ENCODE measurements around a stretch of chr9.

CAGE:
- cytosol, long polyA minus RNA = no peak
- cytosol, long polyA plus RNA = no peak
- long polyA plus RNA = no peak
- nucleus, long polyA minus RNA = no peak
- nucleus, long polyA plus RNA = no peak
Observed at GRCh38 chr9:14437375-14438202, 123.6 kb upstream of the NFIB start.

GRCh38 chr9:14883299-14883637 is 27.0 kb downstream of the FREM1 start:
CAGE:
- cytosol, long polyA minus RNA = no peak
- cytosol, long polyA plus RNA = no peak
- long polyA plus RNA = no peak
- nucleus, long polyA minus RNA = no peak
- nucleus, long polyA plus RNA = no peak

GRCh38 chr9:14992084-14992963 is 82.1 kb upstream of the FREM1 start:
CAGE:
- cytosol, long polyA minus RNA = no peak
- cytosol, long polyA plus RNA = no peak
- long polyA plus RNA = no peak
- nucleus, long polyA minus RNA = no peak
- nucleus, long polyA plus RNA = no peak

DNA sequence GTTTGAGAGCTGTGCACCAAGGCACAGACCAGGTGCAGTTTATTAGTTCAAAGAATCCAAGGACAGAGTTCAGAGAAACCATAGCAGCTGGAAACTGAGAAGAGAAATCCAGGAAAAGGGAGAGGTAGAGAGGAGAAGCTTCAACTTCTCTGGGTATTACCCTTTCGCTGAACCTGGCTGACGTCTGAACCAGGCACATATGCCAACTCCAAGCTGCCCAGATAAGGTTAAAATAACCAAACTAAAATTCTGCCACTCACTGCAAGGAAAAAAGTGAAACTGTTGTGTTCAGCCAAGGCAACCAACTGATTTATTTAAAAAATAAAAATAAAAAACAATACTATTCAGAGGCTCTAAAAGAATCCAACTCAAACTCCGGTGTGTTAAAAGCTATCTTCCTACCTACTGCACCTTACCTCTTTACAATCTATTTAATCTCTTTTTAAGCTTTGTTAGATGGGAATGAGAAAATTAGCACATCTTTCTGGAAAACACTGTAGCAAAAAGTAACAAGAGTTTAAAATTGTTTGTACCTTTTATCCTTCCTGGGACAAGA is 23.6 kb upstream of the TTC39B start:
CAGE:
- cytosol, long polyA minus RNA = no peak
- cytosol, long polyA plus RNA = no peak
- long polyA plus RNA = no peak
- nucleus, long polyA minus RNA = no peak
- nucleus, long polyA plus RNA = no peak

CAGE:
- cytosol, long polyA minus RNA = no peak
- cytosol, long polyA plus RNA = no peak
- long polyA plus RNA = no peak
- nucleus, long polyA minus RNA = no peak
- nucleus, long polyA plus RNA = no peak
Observed at GRCh38 chr9:15469106-15469591, 41.6 kb downstream of the PSIP1 start.

DNA sequence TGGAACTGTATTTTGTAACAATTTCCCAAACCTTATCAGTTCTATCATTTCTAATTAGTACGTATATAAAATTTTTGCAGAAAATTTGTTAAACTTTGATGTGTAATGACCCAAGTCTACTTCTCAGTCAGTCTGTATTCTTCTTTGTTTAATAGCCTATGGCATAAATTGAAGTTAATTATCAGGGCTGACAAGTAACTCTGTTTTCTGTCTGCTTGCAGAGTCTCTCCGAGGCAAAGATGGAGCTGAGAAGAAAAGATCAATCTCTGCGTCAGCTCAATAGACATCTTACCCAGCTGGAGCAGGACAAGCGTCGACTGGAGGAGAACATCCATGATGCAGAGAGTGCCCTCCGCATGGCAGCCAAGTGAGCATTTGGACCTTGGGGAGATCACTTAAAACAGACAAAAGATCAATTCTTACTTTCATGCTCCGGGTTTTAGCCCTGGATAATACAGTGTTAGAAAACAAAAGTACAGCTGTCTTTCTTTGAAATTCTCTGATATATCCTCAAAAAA is 293.7 kb downstream of the CCDC171 start:
CAGE:
- cytosol, long polyA minus RNA = no peak
- cytosol, long polyA plus RNA = no peak
- long polyA plus RNA = no peak
- nucleus, long polyA minus RNA = no peak
- nucleus, long polyA plus RNA = no peak

GRCh38 chr9:16207128-16207627 is 654.3 kb downstream of the CCDC171 start:
CAGE:
- cytosol, long polyA minus RNA = no peak
- cytosol, long polyA plus RNA = no peak
- long polyA plus RNA = no peak
- nucleus, long polyA minus RNA = no peak
- nucleus, long polyA plus RNA = no peak

DNA sequence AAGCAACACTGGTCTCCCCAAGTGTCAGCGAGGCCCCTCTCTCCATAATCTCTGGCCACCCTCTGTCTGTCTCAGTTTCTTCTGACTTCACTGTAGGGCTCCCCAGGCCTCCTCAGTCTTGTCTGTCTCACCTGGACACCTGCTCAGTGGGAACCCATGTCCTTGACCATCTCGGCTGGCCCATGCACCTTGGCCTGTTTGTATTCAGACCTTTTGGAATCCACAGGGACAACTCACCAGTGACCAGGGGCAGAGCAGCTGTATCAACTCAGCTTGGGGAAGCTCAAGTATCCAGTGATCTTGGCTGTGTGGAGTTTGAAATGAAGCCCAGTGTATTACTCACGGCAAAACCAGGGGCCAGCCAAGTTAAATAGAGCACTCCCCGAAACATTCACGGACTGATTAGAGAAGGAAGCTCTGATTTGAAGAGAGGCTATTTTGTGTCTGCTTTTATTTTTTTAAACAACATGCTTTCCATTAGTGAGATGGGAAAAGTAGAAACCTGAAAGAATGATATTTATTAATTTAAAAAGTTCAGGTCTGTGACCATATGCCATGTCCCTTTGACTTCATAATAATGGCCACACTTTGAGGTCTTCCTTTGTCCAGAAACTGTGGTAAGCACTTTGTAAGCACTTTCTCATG is 656.7 kb downstream of the BNC2 start:
CAGE:
- cytosol, long polyA minus RNA = no peak
- cytosol, long polyA plus RNA = no peak
- long polyA plus RNA = no peak
- nucleus, long polyA minus RNA = no peak
- nucleus, long polyA plus RNA = no peak

DNA sequence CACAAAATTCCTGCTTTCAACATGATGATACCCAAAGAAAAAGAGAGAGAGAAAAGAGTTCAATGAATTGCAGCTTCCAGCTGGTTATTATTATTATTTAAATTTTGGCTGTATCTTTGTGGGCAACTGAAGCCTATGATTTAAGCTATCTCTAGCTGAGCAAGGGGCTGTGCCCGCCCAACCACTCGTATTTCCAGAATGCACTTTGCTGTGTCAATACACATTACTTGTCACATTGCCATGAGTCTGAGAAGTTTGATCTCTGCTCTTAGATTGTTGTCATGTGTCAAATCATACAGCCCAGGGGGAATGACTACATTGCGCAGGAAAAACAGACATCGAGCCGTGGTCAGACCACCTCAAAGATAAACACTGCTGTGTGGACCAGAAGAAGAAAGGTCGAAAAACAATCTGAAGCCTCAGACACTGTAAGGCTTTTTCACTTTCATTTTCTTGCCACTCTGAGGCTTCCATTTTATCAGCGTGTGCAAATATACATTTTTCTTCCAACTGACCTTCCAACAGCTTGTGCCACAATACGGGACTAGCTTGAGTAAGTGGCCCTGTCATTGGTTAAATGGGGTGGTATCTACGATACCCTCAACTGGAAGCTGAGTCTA is 603.2 kb downstream of the BNC2 start:
CAGE:
- cytosol, long polyA minus RNA = no peak
- cytosol, long polyA plus RNA = no peak
- long polyA plus RNA = no peak
- nucleus, long polyA minus RNA = no peak
- nucleus, long polyA plus RNA = no peak

GRCh38 chr9:16337273-16337864 is 533.1 kb downstream of the BNC2 start:
CAGE:
- cytosol, long polyA minus RNA = no peak
- cytosol, long polyA plus RNA = no peak
- long polyA plus RNA = no peak
- nucleus, long polyA minus RNA = no peak
- nucleus, long polyA plus RNA = no peak

GRCh38 chr9:16413752-16414054 is 456.8 kb downstream of the BNC2 start:
CAGE:
- cytosol, long polyA minus RNA = no peak
- cytosol, long polyA plus RNA = no peak
- long polyA plus RNA = no peak
- nucleus, long polyA minus RNA = no peak
- nucleus, long polyA plus RNA = no peak

CAGE:
- cytosol, long polyA minus RNA = no peak
- cytosol, long polyA plus RNA = no peak
- long polyA plus RNA = no peak
- nucleus, long polyA minus RNA = no peak
- nucleus, long polyA plus RNA = no peak
Observed at GRCh38 chr9:16499883-16500403, 370.5 kb downstream of the BNC2 start.

DNA sequence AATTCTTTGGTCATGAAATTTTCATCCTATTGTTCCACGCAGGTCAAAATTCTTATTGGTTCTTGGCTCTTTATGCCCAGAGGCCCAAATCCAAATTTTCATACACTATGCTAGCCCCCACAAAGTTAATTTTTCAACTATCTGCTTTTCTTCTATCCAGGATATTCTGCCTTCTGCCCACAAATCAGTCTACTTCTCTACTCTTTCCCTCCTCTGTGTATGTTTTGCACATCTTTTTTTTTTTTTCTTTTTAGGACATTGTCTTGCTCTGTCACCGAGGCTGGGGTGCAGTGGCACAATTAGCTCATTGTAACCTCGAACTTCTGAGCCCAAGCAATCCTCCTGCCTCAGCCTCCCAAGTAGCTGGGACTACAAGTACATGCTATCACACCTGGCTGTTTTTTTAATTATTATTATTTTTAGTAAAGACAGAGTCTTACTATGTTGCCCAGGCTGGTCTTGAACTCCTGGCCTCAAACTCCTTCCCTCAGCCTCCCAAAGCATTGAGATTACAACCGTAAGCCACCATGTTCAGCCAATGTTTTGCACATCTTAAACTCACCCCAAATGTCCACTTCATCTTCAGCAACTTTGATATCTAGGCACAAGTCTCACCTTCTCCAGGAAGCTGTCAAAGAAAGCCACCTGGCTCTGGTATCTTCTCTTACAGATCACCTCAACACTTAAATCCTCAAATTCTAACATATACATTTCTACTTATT is 361.7 kb downstream of the BNC2 start:
CAGE:
- cytosol, long polyA minus RNA = no peak
- cytosol, long polyA plus RNA = no peak
- long polyA plus RNA = no peak
- nucleus, long polyA minus RNA = no peak
- nucleus, long polyA plus RNA = no peak

CAGE:
- cytosol, long polyA minus RNA = no peak
- cytosol, long polyA plus RNA = no peak
- long polyA plus RNA = no peak
- nucleus, long polyA minus RNA = no peak
- nucleus, long polyA plus RNA = no peak
Observed at GRCh38 chr9:16625390-16625770, 245.1 kb downstream of the BNC2 start.

DNA sequence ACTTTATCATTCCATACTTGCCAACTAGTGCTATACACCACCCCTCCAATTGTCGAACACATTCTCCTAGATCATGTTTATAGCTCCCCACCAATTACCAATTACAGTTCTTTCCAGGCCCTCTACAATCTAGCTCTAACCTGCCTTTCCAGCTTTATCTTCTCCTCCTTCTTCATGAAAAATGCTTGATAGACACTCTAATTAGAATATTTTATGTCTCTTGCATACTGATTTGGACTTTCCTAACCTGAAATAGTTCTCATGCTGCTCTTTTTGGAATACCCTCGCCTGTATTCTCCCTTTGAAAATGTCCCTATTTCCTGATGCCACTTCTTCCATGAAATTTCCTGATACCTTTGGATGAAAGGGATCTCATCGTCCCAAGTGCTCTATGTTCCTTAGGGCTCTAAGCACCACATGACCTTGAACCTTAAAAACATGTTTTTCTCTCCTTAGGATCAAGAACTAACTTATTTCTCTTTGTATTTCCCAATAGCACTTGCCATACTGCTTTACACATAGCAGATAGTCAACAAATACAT is 174.3 kb downstream of the BNC2 start:
CAGE:
- cytosol, long polyA minus RNA = no peak
- cytosol, long polyA plus RNA = no peak
- long polyA plus RNA = no peak
- nucleus, long polyA minus RNA = no peak
- nucleus, long polyA plus RNA = no peak

DNA sequence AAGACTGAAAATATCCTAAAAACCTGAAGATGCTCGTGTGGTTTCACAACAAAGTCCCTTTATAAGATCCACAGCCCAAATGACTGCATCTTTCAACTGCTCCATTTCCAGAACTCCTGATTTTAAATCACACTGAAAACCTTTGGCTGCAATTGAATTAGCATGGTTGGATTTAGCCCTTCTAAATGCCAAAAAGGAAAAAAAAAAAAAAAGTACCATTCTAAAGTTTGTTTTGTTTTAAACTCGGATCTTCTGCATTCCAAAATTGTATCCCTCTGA is 166.2 kb downstream of the BNC2 start:
CAGE:
- cytosol, long polyA minus RNA = no peak
- cytosol, long polyA plus RNA = no peak
- long polyA plus RNA = no peak
- nucleus, long polyA minus RNA = no peak
- nucleus, long polyA plus RNA = no peak

DNA sequence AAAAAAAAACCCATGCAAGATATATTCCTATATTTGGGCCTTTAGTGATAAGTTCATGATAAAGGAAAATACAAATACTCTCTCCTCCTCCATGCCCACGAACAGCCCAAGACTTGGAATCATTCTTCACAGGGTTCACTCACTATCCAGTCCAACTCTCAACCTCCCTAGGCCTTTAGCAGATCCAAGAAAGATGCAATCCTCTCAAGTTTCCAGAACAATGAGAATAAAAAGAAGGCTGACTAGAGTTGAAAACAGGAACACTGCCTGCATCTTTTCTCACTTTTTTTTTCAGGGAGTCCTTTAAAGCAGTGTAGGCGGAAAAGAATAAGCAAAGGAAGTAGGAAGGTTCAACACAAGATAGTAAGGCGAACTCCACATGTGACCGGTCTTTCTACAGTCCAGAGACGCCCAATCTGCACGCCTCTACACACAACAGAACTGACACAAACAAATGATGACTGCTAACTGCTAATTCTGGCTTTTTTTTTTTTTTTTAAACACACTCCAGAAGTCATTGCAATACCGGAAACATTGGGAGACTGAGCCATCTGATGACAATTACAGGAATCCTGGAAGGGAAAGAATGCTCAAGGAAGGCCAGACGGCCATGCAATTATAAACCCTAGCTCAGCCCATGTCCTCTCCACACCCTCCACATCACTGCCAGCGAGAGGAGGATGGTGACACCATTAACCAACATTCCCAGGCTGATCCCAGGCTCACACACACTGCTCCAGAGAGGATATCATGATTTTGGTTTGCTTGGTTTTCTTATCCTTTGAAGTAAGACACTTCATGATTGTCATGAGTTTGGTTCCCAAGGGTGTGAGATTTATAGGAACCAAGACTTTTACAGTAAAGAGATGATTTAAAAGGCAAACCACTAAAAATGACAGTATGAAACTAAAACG is 75.3 kb downstream of the BNC2 start:
CAGE:
- cytosol, long polyA minus RNA = no peak
- cytosol, long polyA plus RNA = no peak
- long polyA plus RNA = no peak
- nucleus, long polyA minus RNA = no peak
- nucleus, long polyA plus RNA = no peak

GRCh38 chr9:16871562-16872363 is 1.3 kb upstream of the BNC2 start:
CAGE:
- cytosol, long polyA minus RNA = no peak
- cytosol, long polyA plus RNA = no peak
- long polyA plus RNA = no peak
- nucleus, long polyA minus RNA = no peak
- nucleus, long polyA plus RNA = no peak

CAGE:
- cytosol, long polyA minus RNA = no peak
- cytosol, long polyA plus RNA = no peak
- long polyA plus RNA = no peak
- nucleus, long polyA minus RNA = no peak
- nucleus, long polyA plus RNA = no peak
Observed at GRCh38 chr9:16986234-16986522, 115.7 kb upstream of the BNC2 start.

GRCh38 chr9:17290634-17291163 is 155.9 kb downstream of the CNTLN start:
CAGE:
- cytosol, long polyA minus RNA = no peak
- cytosol, long polyA plus RNA = no peak
- long polyA plus RNA = no peak
- nucleus, long polyA minus RNA = no peak
- nucleus, long polyA plus RNA = no peak

Data from keratinocyte (primary cell).